GM23248 (cell line): Measurements from ENCODE around the gene MRPL46.

- RAMPAGE, long total RNA: no peak
These were observed 72.0 kb downstream of the KLHL25 start for GRCh38 chr15:85722436-85723451.

DNA sequence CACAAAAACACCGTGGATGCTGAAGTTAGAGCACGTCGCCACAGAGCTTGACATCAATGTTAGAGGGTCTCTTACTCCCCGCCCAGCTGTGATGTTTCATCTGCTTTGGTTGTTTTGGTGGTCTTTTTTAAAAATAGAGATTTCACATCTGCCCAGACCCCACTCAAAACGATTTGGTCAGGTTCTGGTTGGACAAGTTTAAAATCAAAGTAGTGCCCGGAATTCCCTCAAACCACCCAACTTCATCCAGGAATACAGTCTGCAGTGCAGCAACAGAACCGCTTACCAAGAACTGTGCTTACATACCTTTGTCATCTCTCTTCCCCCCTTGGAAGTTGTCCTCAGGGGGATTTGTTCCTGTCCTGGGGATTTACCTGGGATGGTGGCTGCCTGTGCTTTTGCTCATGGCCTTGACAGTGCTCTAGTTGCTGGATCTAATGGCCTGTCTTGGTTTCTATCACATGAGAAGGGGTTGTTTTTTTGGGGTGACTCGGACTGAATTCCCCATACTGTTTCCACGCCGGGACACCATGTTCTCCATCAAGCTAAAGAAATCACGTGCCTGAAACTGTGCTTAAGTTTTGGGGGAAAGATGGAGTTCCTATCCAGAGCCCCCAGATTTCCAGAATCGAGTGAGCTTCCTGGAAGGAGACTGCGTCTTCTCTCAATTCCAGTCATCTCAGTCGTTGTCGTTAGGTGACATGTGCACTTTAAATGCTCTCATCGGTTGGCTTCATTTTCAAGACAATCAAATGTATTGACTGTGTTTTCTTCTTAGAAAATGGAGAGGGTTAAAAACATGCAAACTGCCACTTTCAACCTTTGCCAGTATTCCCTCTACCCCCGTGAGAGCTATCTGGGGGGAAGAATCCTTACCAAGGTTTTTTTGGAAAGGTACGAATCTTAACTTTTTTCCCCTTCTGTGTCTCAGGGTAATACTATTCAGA lies 47.5 kb downstream of the KLHL25 start:
- RAMPAGE, long total RNA: no peak

GRCh38 chr15:85764543-85765320 lies 30.0 kb downstream of the KLHL25 start:
- RAMPAGE, long total RNA: no peak

DNA sequence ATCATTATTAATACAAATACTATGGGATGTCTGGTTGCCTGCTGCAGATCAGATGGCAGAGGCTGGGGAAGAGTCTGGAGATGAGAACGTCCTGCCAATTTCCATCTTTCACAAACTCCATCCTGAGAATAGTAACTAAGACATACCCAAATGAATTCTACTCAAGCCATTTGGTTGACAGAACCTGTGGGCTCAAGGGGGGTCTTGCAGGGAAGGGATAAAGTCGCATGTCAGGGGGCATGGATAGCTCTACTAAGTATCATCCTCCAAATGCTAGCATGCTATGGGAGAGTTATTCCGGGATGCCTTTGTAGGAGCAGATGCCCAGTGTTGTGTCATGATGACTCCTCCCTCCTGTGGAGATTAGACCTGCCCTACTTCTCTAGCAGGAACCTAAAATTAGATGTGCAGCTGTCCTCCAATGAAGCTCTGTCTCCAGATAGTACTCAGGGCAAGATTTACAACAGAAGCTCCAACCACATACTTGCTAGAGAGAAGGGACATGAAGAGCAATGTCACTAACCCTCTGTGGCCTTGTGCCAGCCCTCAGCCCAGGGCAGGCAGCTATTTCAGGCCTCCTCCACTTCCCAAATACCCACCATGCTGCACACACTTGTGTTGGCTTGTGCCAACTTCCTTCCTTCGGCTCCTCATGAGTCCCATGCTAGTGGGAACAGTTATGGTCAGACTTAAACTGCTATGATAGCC lies 82.5 kb downstream of the AGBL1 start:
- RAMPAGE, long total RNA: no peak

DNA sequence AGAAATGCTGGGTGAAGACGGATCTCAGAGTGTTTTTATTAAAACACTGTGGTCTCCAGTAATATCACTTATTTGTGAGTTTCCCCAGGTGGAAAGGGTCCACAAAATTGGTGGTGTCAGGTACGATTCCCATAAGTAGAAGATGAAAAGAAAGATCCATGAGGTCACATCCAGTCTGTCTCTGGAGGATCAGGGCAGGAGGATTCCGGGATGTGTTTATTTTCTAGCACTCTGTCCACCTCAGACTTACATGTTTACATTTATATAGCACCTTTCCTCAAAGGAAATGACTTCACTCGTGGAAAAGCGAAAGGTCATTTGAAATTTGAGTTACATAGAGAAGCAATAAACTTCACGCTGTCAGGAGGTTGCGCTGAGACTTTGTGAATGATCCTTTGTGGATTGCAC lies 540.4 kb downstream of the AGBL1 start:
- RAMPAGE, long total RNA: no peak

GRCh38 chr15:87164003-87164343 lies 1084.3 kb downstream of the AGBL1 start:
- RAMPAGE, long total RNA: no peak

DNA sequence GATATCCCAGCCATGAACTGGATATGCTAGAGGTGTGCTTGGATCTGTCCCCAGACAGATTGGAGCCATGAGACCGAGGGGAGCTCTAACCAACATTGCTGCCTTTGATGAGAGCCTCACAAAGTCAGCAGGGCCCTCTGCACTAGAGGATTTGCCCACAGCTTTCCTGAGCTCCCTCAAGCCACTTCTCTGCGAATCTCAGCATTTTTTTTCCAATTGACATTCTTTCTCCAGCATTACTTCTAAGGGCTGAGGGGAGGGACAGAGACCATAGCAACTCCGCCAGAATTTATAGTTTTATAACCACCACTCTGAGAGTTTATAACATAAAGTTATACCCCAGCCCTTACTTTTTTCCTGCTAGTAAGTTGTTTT lies 405.5 kb downstream of the NTRK3 start:
- RAMPAGE, long total RNA: no peak

DNA sequence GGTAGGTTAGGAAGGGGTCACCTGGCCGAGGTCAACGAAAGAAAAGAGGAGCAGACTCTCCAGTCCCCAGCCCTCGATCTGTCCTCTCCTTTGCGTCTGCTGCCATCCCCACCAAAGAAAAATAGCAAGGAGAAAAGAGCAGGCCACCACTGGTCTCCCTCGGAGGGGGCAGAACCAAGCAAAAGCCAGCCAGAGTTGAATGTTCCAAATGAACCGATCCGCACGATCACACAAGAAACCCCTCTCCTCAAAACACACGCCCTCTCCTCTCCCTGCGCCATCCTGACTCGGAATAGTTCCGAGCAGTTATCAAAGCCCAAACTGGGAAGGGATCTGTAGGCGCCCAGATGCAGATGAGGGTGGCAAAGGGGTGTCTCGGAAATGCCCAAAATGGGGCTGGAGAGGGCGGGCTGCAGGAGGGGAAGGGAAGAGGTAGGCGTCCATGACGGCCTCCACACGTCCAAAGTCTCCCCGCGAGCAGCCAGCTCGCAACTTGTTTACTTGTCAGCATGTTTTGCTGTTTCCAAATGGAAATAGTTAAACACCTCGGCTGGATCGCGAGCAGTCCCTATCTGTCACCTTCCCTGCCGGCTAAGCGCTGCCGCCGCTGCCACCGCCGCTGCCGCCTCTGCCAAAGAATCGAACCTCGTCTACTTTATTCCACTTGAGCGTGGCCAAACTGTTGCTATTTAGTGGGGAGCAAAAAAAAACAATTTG lies 1.5 kb downstream of the NTRK3 start:
- RAMPAGE, long total RNA: no peak

DNA sequence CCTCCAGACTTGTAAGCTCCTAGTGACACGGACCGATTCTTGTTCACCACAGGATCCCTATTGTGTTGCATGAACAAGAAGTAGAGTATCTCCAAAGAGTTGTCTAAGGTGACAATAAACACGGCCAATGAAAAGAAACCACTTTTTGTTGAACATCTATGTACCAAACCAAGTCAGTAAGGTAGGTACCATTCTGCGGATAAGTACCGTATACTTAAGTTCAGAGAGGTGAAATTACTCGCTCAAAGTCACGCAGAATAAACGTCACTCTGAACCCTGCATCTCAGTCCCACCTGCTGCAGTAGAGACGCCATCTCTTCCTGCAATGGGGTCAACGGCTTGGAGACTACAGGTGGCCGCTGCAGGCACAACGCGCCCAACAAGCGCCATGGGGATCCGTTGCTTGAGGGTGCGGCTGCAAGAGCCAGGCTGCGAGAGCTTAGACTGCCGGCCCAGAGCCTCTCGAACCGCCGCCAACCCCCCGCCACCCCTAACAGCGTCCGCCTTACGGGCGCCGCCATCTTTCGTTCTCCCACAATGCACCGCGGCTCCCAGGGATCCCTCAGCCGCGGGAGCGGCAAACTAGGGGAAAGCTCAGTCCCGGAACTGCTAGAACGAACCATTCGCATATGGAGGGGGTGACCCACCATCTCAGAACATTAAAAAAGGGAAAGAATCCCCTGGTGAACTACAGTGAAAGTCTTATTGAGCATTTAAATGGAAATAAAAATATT lies at the start of gene MRPL46:
TSS of gene MRPL46 (minus strand) at position 532 of the 734 bp plus-strand sequence.
- RAMPAGE, long total RNA: no peak

GRCh38 chr15:88621858-88622651 lies 915 bp downstream of the AEN start:
- RAMPAGE, long total RNA: no peak

DNA sequence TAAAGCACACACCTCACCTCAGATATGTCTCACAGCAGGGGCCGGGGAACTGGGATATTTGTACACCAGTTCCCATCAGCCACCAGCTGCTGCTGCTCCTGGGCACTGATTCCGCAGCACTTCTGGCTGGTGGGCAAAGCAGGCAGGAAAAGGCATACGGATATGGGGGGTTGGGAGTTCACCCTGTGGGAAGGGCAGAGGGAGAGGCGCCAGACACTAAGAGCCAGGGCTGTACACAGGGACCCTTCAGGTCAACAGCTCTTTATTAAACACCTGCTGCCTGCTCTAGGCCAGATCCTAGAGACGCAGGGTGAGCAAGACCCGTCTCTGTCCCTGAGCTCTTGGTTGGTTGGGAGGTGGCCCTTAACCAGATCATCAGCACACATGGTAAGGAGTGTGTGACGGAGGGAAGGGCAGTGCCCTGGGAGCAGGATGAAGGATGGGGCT lies 14.1 kb downstream of the ISG20 start:
- RAMPAGE, long total RNA: no peak

GRCh38 chr15:88982182-88982975 lies 69.2 kb upstream of the MFGE8 start:
- RAMPAGE, long total RNA: no peak

DNA sequence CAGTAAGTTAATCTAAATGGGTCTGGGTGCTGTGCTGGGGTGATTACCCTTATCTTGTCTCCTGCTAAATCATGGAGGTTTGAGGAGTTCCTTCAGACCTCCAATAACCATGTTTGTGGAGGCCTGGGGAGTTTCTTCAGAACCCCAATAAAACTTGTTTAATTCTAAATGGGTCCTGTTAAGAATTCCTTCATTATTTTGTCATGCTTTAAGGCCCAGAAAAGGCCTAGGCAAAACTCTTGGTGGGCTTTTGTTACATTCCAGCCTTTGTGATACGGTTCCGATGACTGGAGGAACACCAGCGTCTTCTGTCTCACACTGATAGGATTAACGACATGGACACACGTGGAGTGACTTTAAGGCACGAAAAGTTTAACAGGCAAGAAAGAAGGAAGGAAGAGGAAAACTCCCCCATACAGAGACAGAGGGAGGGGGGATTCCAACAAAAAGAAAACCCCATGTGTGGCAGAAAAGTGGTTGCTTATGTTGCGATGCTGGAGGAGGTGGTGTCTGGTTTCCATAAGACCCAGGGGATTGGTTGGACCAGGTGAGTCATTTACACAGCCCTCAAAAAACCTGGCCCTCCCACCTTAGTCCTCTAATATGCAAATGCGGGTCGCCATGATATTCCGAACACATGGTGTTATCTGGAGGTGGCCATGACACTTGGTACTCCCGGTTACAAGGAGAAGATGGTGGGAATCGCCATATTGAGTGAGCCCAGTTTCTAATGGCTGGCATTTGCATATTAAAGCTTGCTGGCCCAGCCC lies 72.6 kb upstream of the MFGE8 start:
- RAMPAGE, long total RNA: no peak

GRCh38 chr15:88987916-88988451 lies 74.8 kb upstream of the MFGE8 start:
- RAMPAGE, long total RNA: no peak

GRCh38 chr15:89016728-89017287 lies 71.4 kb upstream of the ABHD2 start:
- RAMPAGE, long total RNA: no peak

GRCh38 chr15:89088853-89089404 lies 673 bp downstream of the ABHD2 start:
- RAMPAGE, long total RNA: no peak

DNA sequence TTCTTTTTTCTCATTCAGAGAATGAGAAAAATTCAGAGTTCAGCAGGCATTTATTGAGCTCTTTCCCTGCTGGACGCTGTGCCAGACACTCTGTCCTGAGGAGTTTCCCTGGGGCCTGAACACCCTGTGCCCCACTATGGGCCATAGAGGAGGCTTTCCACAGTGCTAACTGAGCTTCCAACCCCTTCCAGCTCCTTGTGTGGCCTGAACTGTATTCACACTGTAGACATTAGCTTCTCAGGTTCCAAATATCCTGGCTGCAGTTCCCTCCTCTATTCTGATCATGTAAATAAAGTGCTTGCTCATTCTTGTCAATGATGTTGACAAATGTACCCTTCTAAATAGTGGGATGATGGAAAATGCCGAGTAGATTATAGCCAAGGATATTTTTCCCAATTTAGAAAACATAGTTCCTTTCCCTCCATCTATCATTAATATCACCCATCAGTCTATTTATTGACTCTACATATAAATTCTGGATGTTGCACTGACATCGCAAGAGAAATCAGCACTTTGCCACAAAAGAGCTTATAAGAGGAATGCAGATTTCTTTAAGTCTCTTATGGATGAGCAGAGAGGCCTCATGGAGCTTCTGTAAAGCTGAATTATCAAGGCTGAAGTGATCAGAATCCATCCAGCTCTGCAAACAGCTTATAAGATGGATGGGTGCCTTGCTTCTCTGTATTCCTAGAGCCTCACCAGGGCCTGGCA lies 10.2 kb downstream of the ABHD2 start:
- RAMPAGE, long total RNA: no peak

- RAMPAGE, long total RNA: no peak
These were observed 31.5 kb downstream of the ABHD2 start for GRCh38 chr15:89119391-89120572.

- RAMPAGE, long total RNA: no peak
These were observed 43.1 kb downstream of the ABHD2 start for GRCh38 chr15:89131203-89131853.

GRCh38 chr15:89139016-89139805 lies 51.0 kb downstream of the ABHD2 start:
- RAMPAGE, long total RNA: no peak